Pericardium fibroblast (primary cell): ENCODE measurements around the gene EGLN2.

- RAMPAGE, long total RNA, result no peak
Measured at GRCh38 chr19:40609470-40610330, 8.5 kb downstream of the LTBP4 start.

GRCh38 chr19:40610907-40611567 is 9.9 kb downstream of the LTBP4 start:
- RAMPAGE, long total RNA, result no peak

DNA sequence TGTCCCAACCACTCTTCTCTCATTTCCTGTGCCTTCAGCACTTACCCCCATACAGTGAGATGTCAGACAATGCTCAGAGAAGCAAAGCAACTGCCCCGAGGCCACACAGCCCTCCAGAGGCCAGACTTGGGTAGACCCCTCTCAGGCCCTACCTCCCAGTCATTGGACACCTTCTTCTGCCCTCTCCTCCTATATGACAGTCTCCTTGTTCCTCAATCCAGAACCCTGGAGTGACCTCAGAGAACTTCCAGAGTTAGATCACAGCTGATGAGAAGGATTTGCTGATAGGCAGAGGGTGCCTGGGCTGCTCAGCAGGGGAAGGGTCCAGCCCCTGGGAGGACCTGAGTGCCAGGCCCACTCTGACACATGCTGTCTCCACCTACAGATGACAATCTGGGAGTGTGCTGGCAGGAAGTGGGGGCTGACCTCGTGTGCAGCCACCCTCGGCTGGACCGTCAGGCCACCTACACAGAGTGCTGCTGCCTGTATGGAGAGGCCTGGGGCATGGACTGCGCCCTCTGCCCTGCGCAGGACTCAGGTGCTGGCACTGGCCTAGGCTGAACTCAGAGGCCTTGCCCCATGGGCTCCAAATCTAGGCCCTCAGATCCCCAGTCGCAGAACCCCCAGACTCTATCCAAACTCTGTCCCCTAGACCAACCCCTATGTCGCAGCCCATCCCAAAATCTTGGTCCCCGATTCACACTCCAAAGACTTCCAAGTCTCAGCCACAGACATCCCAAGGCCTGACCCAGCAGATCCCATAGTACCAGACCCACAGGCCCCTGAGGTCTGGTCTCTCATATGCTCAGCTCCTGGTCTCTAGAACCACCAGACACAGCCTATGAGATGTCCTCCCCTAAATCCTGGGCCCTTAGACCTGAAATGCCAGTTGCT is 24.6 kb downstream of the LTBP4 start:
- RAMPAGE, long total RNA, result no peak

DNA sequence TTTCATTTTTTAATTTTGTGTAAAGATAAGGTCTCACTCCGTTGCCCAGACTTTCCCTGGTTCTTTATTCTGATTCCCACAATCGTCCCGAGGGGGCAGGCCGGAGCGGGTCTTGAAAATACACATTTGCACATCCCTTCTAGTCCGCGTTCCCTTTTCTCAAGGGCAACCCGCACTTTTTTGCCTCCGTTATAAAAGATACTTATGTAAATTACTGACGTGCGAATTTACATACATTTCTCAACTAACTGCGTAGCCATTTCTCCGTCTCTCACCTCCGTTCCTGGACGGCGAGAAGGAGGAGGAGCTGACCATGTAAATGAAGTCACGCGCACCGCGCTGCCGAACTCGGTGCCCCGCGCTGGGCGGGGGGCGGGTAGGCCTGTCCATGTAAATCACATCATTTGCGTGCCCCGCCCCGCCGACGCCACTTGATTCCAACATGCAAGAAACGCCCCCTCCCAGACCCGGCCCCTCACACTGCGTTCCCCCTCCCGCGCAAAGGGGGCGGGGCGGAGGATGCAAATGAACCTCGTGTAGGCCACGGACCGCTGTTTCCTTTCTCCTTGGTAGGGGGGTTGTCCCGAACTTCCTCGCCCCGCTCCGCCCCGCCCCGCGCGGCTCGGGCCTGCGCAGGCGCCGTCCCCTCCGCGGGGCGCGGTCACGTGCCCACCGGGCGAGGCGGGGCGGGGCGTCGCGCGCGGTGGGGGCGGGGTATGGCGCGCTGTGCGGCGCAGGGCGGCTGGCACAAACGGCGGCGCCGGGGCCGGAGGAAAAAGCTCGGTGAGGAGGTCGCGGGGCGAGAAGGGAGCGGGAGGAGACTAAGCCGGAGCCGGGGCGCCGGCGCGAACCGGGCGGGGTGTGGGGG is at the start of gene EGLN2:
Gene EGLN2 (plus strand): TSS at position 712 of the 868 bp plus-strand sequence.
- RAMPAGE, long total RNA, result start-site peak on the plus strand centred at position 725 of the sequence, 56 bp wide, 223 and 139 reads in 2 replicates

- RAMPAGE, long total RNA, result no peak
Measured at GRCh38 chr19:40826189-40827437, 23.6 kb downstream of the CYP2A6 start.

- RAMPAGE, long total RNA, result no peak
Measured at GRCh38 chr19:40833783-40834044, 16.5 kb downstream of the CYP2A6 start.

DNA sequence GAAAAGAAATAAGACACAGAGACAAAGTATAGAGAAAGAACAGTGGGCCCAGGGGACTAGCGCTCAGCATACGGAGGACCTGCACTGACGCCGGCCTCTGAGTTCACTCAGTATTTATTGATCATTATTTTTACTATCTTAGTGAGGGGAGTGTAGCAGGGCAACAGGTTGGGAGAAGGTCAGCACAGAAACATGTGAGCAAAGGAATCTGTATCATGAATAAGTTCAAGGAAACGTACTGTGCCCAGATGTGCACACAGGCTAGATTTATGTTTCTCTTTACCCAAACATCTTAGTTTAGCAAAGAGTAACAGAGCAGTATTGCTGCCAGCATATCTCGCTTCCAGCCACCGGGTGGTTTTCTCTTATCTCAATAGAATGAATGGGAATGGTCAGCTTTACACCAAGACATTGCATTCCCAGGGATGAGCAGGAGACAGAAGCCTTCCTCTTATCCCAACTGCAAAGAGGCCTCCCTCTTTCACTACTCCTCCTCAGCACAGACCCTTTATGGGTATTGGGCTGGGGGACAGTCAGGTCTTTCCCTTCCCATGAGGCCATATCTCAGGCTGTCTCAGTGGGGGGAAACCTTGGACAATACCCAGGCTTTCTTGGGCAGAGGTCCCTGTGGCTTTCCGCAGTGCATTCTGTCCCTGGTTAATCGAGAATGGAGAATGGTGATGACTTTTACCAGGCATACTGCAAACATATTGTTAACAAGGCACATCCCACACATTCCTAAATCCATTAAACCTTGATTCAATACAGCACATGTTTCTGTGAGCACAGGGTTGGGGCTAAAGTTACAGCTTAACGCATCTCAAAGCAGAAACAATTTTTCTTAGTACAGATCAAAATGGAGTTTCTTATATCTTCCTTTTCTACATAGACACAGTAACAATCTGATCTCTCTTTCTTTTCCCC is 40.5 kb upstream of the CYP2A7 start:
- RAMPAGE, long total RNA, result no peak

DNA sequence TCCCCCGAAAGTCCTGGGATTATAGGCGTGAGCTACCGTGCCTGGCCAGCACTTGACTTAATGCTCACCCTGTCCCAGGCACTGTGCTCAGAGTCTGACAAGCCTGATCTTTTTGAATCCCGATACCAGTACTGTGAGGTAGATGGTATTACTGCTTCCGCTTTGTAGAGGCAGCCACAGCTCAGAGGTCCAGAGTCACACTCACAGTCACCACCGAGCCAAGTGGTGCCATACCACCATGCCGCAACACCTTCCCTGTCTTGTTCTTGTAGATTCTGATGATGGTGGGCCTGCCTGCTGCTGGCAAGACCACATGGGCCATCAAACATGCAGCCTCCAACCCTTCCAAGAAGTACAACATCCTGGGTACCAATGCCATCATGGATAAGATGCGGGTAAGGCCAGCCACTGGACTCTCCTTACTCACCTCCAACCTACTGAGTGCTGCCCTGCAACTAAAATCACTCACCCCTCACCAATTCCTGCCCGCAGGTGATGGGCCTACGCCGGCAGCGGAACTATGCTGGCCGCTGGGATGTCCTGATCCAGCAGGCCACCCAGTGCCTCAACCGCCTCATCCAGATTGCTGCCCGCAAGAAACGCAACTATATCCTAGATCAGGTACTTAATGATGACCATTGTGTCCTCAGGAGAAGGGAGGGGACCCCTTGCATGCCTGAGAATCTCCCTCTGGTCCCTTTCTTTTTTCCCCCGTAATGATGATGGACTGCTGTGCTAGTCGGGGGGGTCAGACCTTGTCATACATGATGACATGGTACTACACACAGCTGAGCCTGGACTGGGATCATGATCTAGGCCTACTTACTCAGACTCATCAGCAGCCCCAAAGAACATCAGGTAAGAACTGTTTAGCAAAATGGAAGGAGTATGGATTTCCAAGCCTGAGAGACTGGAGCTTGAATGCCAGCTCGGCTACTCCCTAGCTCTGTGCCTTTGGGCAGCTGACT is 15.6 kb upstream of the CCDC97 start:
- RAMPAGE, long total RNA, result no peak

DNA sequence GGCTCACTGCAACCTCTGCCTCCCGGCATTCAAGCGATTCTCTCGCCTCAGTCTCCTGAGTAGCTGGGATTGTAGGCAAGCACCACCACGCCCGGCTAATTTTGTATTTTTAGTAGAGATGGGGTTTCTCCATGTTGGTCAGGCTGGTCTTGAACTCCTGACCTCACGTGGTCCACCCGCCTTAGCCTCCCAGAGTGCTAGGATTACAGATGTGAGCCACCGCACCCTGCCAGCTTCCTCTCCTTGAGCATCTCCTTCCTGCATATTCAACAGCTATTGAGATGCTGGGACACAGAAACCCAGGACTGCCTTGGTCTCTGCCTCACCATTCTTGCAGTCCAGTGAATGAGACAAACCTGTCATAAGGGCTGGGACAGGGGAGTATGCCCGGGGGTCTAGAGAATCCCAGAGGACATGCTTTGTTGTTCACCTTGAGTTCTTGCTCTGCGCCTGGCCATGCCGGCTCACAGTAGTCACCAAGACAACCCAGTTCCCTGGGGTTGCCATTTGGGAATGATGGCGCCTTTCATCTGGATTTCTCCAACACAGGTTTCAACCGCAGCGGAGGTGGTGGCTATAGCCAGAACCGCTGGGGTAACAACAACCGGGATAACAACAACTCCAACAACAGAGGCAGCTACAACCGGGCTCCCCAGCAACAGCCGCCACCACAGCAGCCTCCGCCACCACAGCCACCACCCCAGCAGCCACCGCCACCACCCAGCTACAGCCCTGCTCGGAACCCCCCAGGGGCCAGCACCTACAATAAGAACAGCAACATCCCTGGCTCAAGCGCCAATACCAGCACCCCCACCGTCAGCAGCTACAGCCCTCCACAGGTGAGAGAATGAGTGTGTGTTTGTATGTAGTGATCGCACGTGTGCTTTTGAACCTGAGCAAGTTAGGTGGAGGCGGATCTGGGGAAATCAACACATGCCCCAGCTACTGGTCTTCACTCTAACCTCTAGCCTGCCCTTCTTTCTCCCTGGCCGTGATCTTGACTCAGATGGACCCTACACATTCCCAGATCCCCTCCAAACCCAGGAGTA is 6.2 kb upstream of the CCDC97 start:
- RAMPAGE, long total RNA, result no peak

- RAMPAGE, long total RNA, result no peak
Measured at GRCh38 chr19:41307387-41307641, 2.7 kb upstream of the CCDC97 start.

- RAMPAGE, long total RNA, result no peak
Measured at GRCh38 chr19:41315933-41316593, 6.1 kb downstream of the CCDC97 start.

- RAMPAGE, long total RNA, result no peak
Measured at GRCh38 chr19:41319177-41320276, 9.6 kb downstream of the CCDC97 start.

- RAMPAGE, long total RNA, result no peak
Measured at GRCh38 chr19:41323407-41324393, 13.7 kb downstream of the CCDC97 start.

- RAMPAGE, long total RNA, result no peak
Measured at GRCh38 chr19:41349159-41349473, 4.6 kb downstream of the TGFB1 start.

GRCh38 chr19:41360337-41360798 is 3.6 kb downstream of the B9D2 start:
- RAMPAGE, long total RNA, result no peak

DNA sequence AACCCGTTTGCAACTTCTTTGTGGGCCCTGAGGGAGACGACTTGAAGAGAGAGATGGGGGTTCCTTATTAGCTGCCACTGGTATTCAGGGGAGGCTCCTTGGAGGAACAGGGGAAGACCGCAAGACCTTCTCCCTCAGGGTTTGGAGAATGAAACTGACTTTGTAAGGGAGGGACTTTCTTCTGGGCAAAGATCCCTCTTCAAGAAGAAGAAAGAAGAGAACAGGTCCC is 439 bp downstream of the BCKDHA start:
- RAMPAGE, long total RNA, result no peak

DNA sequence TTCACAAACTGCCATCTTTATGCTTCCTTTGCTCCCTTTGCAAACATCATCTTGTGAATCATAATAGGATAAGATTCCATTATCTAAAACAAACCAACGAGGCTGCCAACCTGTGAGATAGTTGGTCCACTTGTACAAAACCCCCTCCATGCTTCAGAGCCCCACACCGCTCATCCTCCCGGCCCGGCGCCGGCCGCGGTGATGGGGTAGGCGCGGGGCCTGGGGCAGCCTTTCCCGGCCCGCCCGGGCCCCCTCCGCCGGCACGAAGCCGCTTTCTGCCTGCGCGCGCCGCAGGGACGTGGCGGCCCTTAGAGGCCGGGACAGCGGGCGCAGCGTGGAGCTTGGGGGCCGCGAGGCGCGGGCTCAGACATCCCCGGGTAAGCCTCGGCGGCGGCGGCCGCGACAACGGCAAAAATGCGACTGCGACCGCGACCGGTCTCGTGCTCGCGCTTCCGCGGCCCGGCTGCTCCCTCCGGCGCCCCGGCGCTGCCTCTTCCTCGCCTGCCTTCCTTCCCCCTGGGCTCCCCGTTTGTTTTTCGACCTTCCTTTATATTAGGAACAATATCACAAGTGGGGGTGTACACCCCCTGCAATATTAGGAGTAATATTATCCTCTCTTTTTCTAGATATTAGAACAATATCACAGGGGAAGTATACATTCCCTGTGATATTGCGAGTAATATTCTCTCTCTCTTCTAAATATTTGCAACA is 54.0 kb upstream of the CEACAM21 start:
- RAMPAGE, long total RNA, result no peak

DNA sequence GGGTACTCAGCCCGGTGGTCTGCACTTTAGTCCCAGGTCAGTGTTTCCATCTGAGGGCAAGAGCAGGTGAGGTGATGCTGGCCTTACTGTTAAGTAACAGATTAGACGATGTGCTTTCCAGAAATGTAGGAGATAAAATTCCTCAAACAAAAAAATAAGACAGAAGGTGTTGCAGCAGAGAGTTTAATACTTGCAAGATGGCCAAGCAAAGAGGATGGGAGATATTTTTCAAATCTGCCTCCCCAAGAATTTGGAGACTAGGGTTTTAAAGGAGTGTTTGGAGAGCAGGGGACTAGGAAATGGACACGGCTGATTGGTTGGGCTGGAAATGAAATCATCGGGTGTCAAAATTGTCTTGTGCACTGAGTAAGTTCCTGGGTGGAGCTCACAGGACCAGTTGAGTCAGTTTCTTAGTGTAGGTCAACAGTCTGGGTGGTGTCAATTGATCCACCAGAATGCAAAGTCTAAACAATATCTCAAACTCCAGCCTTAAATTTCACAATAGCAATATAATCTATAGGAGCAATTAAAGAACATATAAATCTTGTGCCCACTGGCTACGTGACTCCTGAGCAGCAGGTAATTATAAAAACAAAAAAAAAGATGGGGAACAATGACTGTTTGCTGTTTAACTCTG is 22.9 kb upstream of the CEACAM4 start:
- RAMPAGE, long total RNA, result no peak

DNA sequence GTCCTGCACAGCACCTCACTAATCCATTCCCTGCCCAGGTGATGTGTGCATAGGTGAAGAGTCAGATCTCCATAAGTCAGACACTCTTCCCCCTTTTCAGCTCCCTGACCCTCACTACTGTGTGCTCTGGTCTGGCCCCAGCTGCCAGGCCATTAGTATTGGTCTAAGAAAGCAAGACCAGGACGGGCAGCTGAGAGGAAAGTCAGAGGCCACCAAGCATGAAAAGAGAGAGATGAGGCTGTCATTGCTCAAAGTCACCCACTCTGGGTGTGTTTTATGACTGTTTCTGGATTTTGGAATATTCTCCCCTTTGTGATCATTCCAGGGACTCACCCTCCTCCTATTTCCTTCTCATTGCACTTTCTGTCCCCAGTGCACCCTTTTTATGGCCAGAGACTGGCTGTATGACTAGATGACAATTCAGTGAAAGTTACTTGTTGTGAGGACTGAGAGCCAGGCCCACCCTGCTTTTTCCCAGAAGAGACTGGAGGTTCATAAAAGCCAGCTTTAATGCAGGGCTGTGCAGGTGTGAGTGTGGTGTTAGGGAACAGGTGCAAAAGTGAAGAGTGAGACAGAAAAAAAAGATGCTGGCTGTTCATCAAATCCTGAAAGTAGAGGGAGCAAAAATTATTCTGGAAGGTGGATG is 17.4 kb downstream of the CEACAM7 start:
- RAMPAGE, long total RNA, result no peak

DNA sequence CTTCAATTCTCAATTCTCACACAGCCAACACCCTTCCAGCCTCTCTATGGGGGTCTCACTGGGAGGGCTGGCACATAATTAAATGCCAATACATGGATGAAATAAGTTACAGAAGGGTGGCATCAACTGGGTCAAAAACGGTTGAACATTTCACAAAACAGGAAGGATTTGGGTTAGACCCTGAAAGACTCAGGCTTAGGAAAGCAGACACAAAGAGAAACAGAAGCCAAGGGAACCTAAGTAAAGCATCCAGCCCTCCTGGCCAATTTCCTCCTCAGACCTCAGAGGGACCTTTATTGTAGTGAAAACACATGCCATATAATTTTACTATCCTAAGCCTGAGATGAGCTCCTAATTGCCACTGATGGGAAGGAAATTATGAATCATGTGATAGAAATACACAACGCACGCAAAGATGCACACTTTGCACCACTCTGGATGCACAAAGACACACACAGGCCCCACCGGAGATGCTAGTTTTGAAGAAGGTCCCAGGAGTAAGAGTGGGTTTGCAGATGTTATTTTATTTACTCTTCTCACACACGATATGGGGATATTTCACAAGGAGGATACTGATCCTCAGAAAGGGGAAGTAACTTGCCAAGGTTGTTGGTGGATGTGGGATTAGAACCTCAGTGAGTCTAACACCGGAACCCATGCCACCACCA is 12.0 kb upstream of the CEACAM3 start:
- RAMPAGE, long total RNA, result no peak